Measurements from ENCODE around the gene BIRC6.

GRCh38 chr2:30239152-30239965, 8.0 kb downstream of the LBH start:
- PRO-cap, 3 experiments: no peak in any of the 3 experiments

DNA sequence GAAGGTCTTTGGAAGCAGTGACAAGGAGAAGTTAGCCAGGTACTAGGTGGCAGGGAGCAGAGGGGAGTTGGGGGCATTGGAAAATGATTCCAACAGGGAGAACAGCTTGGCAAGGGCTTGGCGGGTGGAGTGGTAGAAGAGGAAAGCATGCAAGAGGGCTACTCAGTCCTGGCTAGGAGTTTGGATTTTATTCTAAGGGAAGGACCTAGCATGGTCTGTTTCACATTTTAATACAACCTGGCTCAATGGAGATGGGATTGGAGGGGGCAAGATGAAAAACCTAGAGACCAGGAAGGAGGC, 29.1 kb downstream of the LBH start:
- PRO-cap, 3 experiments: no peak in any of the 3 experiments

- PRO-cap, 3 experiments: no peak in any of the 3 experiments
Observed at GRCh38 chr2:30348049-30348701, 98.9 kb upstream of the LCLAT1 start.

GRCh38 chr2:30449978-30450677, 3.1 kb downstream of the LCLAT1 start:
- PRO-cap, 3 experiments: no peak in any of the 3 experiments

DNA sequence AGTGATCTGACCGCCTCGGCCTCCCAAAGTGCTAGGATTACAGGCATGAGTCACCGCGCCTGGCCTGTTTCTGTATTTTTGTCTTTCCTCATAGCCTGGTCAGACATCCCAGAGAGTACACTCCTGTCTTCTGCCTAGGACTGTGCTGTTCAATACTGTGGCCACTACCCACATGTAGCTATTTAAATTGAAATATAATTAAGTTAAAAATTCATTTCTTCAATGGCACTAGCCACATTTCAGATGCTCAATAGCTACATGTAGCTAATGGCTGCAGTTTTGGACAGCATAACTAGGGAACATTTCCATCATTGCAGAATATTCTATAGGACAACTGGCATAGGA, 64.2 kb downstream of the LCLAT1 start:
- PRO-cap, 3 experiments: no peak in any of the 3 experiments

GRCh38 chr2:30872101-30872444, 64.8 kb upstream of the CAPN13 start:
- PRO-cap, 3 experiments: no peak in any of the 3 experiments

DNA sequence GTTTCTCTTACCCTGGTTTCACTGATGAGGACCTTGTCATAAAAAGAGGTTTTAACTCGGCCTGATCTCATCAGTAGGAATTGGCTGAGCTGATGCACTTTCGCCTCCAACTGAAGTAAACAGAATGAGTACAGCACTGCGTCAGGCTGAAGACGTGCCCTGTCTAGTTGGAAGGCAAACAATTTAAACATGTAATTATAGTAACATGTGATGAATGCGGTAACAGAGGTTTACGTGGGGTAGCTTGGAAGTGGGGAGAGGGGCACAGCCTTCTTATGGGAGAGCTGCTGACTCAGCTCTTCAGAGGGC, 6.4 kb upstream of the EHD3 start:
- PRO-cap, 3 experiments: no peak in any of the 3 experiments

DNA sequence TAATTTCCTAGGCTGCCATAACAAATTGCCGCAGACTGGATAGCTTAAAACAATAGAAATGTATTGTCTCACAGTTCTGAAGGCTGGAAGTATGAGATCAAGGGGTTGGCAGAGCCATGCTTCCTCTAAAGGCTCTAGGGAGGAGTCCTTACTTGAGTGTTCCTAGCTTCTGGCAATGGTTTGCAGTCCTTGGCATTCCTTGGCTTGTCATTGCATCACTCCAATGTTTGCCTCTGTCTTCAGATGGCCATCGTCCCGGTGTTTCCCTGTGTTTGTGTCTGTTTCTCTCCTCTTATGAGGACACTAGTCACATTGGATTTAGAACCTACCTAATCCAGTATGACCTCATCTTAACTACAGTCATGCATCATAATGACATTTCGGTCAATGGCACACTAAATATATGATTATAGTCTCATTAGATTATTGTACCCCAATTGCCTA, 22.4 kb downstream of the SRD5A2 start:
- PRO-cap, 3 experiments: no peak in any of the 3 experiments

DNA sequence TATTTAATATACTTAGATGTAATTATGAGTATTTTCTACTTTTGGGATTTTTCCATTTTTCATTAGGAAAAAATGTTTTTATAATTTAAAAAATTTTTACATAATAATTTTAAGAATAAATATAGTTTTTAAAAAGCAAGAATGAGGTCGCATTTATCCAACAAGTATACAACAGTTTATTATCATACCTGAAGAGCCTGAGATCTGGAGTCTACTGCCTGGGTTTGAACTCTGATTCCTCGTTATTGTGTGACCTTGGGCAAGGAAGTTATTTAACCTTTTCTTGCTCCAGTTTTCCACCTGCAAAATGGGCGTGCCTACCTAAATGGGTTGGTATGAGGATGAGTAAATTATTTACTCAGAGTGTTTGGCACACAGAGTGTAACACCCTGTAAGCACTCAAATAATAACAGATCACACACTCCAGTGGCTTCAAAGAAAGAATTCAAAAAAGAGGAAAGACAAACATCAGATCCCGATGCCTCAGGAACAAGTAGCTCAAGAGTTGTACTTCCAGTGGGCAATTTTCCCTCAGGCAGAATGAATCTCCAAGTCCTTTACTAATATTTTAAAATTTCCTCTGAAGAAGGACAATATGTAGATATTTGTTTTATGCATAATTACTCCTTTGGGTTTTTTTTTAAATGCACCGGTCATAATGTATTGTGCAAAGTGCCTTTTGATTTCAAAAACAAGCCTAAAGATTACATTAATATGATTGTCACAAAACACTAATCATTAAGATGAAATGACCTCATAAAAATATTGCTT, 2.4 kb downstream of the SRD5A2 start:
- PRO-cap, 3 experiments: no peak in any of the 3 experiments

DNA sequence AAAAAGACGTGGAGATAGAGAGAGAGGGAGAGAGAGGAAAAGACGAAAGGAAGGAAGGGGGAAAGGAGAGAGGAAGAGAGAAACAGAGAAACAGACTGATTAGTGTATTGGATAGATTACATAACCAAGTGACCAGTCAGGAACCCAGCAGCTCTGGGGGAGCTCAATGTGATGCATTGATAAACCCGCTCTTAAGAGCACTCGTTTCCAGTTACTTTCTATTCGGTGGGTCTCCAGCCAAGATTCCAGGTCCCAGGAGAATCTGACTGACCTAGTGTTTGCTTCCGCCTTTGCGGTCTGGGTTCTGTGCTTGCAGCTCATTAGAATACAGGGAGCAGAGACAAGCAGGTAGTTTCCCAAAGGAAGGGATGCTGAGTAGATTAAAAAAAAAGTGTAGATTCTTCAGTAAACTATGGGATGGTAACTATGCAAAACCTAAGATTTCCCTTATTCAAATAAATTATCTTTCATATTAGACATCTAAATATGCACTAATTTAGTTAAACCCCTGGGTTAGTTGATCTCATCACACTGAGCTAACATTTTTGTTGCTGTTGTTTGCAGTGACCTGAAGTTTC, 866 bp upstream of the SPAST start:
- PRO-cap, 3 experiments: no peak in any of the 3 experiments

- PRO-cap, 3 experiments: no peak in any of the 3 experiments
Observed at GRCh38 chr2:32166062-32167000, 667 bp downstream of the SLC30A6 start.

DNA sequence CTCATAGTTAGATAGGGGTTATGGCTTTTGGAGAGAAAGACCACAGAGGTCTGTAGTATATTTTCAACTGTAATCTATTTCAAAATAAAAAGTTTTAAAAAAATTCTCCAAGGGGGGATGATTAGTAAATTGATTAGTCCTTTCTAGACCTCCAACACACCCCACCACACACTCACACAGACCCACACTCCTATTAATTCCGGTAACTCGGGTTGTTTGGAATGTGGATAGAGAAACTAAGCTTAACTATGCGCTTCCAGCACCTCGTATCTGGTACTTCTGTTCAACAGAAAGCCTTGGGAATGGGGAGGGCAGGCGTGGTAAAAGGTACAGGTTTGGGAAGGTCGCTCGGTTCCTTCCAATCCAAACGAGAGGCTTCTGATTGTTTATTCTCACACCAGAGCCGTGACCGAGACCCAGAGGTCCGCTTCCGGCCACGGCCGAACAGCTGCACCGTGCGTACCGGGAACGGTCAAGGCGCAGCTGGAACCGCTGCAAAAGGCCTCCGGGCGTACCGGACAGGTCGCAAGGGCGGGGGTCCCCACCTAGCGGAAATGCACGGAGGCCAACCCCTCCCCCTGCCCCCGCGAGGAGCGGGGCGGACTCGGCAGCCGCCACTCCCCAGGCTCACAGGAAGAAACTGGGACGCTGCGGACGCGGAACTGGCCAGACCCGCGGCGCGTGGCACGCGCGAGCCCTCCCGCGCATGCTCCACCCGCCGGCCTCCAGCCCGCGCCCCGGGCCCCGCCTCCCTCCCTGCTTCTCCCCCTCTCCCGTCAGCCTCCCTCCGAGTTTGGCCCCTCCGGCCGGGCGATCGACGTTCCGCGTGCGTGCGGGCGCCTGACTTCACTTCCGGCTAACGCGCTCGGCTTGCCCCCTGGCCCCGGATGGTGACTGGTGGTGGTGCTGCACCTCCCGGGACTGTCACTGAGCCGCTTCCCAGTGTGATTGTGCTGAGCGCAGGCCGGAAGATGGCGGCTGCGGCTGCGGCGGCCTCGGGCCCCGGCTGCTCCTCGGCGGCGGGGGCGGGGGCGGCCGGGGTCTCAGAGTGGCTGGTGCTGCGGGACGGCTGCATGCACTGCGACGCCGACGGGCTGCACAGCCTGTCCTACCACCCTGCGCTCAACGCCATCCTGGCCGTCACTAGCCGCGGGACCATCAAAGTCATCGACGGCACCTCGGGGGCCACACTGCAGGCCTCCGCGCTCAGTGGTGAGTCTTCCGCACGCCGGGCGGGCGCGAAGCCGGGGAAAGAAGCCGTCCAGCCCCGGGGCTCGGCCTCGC, at the start of gene BIRC6:
TSS of gene BIRC6 (plus strand) at position 749 of the 1,284 bp plus-strand sequence.
- PRO-cap, 3 experiments: peak in 3 of 3 experiments; most common plus-strand start position 942 of the sequence (in 3); most common minus-strand start position 642 of the sequence (in 3)

GRCh38 chr2:32555520-32556413, 72.1 kb upstream of the TTC27 start:
- PRO-cap, 3 experiments: no peak in any of the 3 experiments

DNA sequence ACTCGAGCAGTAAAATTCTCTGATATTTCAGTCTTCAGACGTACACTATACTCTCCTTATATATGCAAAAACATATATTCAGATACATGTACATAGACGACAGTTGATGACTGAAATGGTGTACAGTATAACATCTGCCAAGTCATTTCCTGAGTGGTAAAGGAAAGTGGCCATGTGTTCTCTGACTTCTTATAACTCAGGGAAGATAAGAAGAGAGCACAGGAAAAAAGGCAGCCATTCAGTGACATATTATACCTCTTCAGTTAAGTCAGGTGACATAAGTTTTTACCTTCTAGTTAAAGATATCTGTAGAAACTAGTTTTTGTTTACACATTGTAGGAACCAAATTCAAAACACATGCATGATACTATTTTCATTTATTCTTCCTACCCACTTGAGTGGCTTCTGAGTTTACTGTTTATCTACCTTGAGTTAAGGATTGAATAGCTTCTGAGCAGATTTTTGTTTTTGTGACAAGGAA, 35.7 kb upstream of the TTC27 start:
- PRO-cap, 3 experiments: no peak in any of the 3 experiments

DNA sequence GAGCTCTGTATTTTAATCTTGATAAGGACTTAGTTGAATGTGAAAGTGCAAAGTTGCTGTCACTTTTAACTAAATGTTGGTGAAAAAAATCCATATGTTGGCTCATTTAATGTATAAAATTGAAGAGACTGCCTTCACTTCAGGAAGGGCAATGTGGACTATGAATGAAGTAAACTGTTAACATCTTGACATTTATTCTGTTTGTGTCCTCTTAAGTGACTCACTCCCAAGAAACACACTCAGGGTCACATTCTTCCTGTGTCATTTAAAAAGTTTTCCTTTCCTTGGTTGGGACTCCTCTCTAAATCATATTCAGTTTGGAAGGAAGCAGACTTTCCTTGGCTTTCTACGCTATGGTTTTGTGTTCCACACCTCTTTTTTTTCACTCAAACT, 256.5 kb upstream of the RASGRP3 start:
- PRO-cap, 3 experiments: no peak in any of the 3 experiments

DNA sequence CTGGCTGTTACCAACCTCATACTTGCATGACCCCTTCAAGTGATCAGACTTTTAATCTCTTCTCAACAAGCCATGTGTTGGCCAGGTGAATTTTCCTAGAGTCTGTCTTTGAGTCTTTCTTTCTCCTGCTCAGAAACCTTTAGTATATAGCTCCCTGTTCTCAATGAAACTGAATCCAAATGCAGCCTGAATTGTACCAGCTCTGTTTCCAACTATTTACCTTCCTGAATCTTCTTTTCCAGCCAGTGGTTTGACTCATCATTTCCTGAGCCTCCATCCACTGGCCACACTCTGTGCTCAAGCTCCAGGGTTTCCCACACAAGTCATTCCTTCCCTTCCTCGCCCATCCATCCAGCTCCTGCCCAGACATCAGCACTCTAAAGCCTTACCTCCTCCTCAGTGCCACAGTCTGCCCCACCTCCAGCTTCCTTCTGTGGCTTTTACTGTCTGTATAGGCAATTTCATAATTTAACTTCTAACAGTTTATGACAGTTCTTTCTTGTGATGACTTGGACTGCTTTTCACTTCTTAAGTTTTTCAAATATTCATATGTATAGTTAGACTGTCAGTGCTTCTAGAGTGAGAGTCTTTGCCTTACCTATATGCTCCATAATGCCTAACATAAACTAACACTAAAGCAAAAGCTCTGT, 233.6 kb upstream of the RASGRP3 start:
- PRO-cap, 3 experiments: no peak in any of the 3 experiments

DNA sequence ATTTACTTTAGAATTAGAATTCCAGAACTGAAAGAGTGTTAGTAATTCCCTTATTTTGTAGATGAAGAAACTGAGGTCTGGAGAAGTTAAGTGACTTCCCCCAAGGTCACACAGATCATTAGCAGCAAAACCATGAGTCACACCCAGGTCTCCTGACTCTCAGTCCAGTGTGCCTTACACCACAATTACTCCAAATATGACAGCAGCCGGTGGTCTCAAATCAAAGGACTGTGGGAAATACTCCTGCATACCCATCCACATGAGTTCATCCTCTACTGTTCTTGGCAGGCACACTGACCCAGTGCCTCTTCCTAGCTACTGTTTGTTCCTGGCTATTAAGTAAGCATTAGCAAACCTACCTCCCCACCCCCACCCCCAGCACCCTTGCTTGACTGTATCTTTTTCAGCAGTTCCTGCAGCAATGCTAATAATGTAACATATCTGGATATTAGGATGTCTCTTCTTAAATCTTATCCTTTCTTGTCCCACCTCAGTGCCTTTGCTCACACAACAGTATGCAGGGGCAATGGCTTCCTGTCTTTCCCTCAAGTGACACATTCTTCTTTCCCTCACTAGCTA, 46.3 kb downstream of the FAM98A start:
- PRO-cap, 3 experiments: peak in 1 of 3 experiments; most common minus-strand start position 298 of the sequence (in 1)

DNA sequence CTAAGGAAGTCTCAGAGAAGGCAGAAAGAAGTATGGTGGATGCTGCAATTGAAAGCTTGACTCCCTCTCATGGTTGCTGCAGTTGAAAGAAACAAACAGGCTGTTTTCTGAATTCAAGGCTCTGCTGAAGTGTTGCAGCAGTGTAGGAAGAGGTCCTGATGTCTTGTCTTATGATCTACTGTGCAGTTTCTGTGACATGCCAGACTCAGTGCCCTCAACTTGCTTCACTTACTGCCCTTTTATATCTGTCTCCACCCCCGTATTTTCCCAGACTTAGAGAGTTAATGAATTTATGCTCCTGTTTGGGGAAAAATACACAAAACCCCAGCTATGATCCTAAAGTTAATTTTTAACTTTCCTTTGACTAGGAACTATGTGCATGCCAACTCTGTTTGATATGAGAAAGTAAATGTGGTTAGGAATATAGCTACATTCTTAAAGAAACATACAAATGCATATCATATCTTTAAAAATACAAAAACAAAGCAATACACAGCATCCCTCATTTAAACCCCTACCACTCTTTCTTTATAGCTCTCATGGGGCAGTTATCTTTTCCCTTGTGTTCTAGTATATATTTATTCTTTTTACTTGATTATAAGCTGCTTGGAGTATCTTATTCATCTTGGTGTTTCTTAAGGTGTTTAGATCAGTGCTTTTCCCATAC, 655.4 kb upstream of the FAM98A start:
- PRO-cap, 3 experiments: no peak in any of the 3 experiments

DNA sequence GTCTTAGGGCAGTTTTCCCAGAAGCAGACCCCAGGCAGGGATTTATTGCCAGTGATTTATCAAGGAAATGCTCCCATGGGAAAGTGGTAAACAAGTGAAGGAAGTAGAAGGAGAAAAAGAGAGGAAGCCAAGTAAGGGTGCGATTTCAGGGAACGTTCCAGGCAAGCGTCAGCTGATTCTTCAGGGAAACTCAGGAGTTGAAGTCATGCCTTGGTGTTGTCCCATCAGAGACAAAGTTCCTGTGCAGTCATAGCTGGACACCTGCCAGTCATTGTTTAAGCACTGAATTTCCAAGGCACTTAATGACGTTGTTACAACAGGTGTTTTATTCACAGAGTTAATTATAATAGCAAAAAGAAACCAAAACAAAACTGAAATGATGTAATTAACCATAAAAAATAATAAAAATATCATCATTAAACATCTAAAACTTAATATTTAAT, 381.8 kb upstream of the CRIM1 start:
- PRO-cap, 3 experiments: no peak in any of the 3 experiments

GRCh38 chr2:36356663-36356752, 930 bp downstream of the CRIM1 start:
- PRO-cap, 3 experiments: peak in 1 of 3 experiments; most common plus-strand start chr2:36356696 (in 1)